IMR-90 (cell line): ENCODE results near the genes SYCN, LRFN1 and TTC9B.

DNA sequence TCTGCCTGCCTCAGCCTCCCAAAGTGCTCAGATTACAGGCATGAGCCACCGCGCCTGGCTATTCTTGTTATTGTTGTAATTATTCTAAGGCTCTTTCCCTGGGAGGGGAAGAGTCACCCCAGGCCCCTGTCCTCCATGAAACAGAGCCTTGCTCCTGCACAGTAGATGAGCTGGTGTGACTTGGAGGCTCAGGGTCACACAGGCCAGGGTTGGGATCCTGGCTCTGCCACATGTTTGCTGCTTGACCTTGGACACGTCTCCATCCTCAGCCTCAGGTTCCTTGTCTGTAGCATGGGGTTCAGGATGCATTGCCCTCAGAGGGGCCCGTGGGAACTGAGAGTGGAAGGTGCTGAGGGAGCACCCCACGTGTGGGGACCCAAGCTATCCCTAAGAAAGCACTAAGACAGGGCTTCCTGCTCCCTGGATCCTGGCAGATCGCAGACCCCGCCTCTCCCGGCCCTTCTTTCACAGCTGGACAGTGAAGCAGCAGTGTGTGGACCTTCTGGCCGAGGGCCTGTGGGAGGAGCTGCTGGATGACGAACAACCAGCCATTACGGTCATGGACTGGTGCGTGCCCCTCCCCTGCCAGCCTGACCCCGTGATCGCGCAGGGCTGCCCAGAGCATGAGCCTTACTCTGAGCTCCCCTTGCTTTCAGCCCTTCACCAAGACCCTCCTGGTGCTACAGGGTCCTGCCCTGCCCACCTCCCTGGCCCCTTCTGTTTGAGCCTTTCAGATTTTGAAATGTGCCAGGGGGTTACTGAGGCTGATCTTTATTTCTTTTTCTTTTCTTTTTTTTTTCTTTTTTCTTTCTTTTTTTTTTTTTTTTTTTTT is 2.2 kb downstream of the NCCRP1 start:
- RRBS, result no CpG with 5 or more reads among the region's 15 CpGs
CAGE:
- cytosol, long polyA plus RNA, result no peak
- long polyA plus RNA, result no peak
- nucleus, long polyA plus RNA, result no peak

DNA sequence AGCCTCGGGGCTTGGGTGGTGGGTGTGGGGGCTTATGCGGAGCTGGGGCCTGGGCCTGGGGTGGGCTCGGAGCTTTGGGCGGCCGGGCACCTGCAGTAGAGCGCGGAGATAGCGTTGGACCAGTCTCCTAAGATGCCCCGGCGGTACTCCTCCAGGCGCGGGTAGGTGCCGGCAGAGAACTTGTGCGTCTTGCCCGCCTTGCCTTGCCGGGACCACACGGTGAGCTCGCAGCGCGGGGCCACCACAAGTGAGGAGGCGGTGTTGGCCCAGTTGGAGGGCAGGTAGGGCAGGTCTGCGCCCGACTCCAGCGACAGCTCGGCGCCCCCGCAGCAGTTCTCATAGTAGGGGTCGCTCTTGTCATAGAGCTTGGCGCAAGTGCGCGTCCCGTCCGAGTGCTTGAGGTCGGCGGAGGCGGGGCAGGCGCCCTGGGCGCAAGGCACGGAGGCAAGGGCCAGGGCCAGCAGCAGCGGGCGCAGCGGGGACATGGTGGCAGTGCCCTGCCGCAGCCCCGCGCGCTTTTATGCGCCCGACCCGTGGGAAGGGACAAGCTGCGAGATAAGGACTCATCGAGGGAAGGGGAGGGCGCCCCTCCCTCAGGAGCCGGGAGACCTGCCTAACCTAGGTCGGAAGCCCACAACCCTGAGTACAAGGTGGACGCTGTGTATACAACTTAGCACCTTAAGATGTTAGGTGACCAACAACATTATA is at the start of gene SYCN:
Gene SYCN (minus strand): TSS at position 494 of the 708 bp plus-strand sequence.
- RRBS, result 16% methylated on average over 8 of the region's 55 CpGs
CAGE:
- cytosol, long polyA plus RNA, result no peak
- long polyA plus RNA, result no peak
- nucleus, long polyA plus RNA, result no peak

- RRBS, result 3% methylated on average over 47 of the region's 102 CpGs
CAGE:
- cytosol, long polyA plus RNA, result no peak
- long polyA plus RNA, result no peak
- nucleus, long polyA plus RNA, result no peak
Measured at GRCh38 chr19:39320516-39321388, at the start of gene LRFN1. TSS of gene LRFN1 (minus strand) at chr19:39320863.

DNA sequence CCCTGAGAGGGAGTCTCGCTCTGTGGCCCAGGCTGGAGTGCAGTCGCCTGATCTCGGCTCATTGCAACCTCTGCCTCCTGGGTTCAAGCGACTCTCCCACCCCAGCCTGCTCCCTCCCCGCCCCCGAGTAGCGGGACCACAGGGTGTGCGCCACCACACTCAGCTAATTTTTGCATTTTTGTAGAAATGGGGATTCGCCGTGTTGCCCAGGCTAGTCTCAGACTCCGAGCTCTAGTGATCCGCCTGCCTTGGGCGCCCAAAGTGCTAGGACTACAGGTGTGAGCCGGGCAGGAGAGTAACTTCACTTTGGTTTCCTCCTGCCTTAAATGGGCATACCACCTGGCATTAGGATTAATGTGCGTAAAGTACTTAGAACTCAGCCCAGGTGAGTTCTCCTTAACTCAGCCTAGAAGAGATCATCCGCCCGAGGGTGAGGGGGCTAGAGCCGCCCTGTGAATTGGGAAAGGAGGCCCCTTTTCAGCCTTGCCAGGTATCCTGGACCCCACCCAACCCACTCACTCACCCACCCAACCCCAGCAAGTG is 1.4 kb upstream of the ZFP36 start:
- RRBS, result no CpG with 5 or more reads among the region's 18 CpGs
CAGE:
- cytosol, long polyA plus RNA, result no peak
- long polyA plus RNA, result no peak
- nucleus, long polyA plus RNA, result no peak

- RRBS, result 25% methylated on average over 13 of the region's 46 CpGs
CAGE:
- cytosol, long polyA plus RNA, result no peak
- long polyA plus RNA, result no peak
- nucleus, long polyA plus RNA, result no peak
Measured at GRCh38 chr19:39407486-39408288, 1.0 kb downstream of the ZFP36 start.

DNA sequence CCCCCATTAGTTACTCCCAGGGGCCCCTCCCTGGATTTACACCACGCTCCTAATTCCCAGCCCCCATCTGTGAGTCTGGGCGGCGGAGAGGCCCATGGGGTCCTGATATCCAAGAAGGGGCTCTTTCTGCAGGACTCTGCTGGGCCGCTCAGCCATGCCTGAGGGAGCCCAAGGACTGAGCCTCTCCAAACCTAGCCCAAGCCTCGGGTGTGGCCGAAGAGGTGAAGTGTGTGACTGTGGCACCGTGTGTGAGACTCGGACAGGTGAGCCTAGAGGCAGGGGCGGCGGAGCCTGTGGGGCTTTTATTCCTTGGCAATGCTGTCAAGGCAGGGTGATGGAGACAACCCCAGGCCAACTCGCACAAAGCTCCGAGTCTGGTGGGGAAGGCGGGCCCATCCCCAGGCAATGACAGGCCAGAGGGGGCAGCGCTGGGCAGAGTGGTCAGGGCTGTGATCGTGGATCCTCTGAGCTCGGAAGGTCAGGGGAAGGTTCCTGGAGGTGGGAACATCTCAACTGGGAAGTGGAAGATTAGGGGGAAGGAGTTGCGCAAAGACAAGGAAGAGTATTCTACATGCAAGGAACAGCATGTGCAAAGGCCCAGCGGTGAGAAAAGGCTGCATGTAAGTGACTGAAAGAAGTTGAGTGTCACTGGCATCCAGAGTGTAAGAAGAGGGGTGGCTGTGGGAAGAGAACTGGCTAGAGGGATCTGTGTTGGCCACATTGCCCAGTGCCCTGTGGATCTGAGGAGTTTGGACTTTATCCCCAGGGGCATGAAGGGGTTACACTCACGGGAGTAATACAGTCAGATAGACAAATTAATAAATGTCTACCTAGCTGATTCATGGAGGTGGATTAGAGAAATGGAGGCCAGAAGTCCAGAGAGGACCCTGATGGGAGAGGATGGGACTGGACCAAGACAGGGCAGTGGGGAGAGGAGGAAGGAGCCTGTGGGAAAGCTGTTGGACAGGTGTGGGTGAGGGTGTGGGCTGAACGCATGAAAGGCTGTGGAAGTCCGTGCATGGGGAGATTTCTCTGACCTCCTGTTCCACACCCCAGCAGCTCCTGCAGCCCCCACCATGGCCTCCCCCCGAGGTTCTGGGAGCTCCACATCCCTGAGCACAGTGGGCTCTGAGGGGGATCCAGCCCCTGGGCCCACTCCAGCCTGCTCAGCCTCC is 1.9 kb downstream of the PLEKHG2 start:
- RRBS, result no CpG with 5 or more reads among the region's 22 CpGs
CAGE:
- cytosol, long polyA plus RNA, result no peak
- long polyA plus RNA, result no peak
- nucleus, long polyA plus RNA, result start-site peak on the minus strand centred at position 333 of the sequence, 280 bp wide, 9 and 9 reads in 2 replicates

GRCh38 chr19:39453065-39453590 is 7.7 kb downstream of the SUPT5H start:
- RRBS, result no CpG with 5 or more reads among the region's 13 CpGs
CAGE:
- cytosol, long polyA plus RNA, result no peak
- long polyA plus RNA, result no peak
- nucleus, long polyA plus RNA, result no peak

- RRBS, result no CpG with 5 or more reads among the region's 4 CpGs
CAGE:
- cytosol, long polyA plus RNA, result no peak
- long polyA plus RNA, result no peak
- nucleus, long polyA plus RNA, result no peak
Measured at GRCh38 chr19:39467534-39467977, 13.1 kb upstream of the TIMM50 start.

DNA sequence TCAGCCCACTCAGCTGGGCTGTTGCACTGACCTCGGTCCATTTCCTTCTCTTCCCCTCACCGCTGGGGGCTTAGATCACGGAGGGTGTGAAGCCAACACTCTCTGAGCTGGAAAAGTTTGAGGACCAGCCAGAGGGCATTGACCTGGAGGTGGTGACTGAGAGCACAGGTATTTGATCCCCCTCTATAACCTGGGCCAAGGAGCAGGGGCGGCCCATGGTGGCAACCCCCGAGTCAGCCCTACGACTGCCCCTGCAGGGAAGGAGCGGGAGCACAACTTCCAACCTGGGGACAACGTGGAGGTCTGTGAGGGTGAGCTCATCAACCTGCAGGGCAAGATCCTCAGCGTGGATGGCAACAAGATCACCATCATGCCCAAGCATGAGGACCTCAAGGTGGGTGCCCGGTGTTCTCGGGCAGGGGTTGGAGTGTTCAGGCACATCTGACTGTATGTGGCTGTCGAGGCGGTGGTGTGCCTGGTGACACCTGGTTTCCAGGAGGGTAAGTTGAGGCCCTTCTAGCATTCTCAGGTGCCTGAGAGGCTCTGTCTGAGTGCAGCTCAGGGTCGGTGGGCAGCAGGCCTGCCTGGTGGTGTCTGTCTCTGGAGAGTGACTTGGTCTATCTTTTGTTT is 11.5 kb upstream of the TIMM50 start:
- RRBS, result no CpG with 5 or more reads among the region's 14 CpGs
CAGE:
- cytosol, long polyA plus RNA, result no peak
- long polyA plus RNA, result no peak
- nucleus, long polyA plus RNA, result no peak

GRCh38 chr19:39502630-39503185 is 4.0 kb downstream of the DLL3 start:
- RRBS, result 11% methylated on average over 17 of the region's 62 CpGs
CAGE:
- cytosol, long polyA plus RNA, result no peak
- long polyA plus RNA, result no peak
- nucleus, long polyA plus RNA, result no peak

GRCh38 chr19:39872078-39872814 is 26.1 kb upstream of the FBL start:
- RRBS, result 66% methylated on average over 6 of the region's 41 CpGs
CAGE:
- cytosol, long polyA plus RNA, result no peak
- long polyA plus RNA, result no peak
- nucleus, long polyA plus RNA, result no peak

DNA sequence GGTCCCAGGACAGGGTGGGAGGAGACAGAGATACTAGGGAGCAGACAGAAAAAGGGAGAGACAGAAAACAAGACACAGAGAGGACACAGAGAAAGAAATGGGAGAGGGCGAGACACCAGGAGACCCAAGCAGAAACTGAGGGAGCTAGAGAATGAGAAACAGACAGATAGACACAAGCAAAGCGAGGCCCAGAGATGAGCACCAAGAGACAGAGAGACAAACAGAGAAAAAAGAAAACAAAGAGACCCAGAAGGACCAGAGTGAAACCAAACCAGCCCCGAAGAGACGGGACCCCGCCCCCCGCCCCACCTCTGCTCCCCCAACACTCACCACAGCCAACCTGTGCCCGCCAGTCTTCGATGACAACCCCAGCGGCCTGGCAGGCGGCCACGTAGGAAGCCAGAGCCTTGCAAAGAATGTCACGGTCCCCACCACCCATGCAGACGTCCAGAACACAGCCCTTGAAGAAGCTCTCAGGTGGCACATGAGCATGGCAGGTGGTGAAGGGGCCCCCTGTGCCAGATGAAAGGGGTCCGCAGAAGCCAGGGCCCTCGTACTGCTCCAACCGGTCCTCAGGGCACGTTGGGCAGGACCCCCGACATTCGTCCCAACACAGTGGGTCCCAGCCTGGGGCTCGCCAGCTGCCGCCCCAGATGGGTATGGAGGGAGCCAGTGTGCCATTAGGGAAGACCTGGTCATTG is 31.3 kb upstream of the FBL start:
- RRBS, result no CpG with 5 or more reads among the region's 21 CpGs
CAGE:
- cytosol, long polyA plus RNA, result no peak
- long polyA plus RNA, result no peak
- nucleus, long polyA plus RNA, result no peak

DNA sequence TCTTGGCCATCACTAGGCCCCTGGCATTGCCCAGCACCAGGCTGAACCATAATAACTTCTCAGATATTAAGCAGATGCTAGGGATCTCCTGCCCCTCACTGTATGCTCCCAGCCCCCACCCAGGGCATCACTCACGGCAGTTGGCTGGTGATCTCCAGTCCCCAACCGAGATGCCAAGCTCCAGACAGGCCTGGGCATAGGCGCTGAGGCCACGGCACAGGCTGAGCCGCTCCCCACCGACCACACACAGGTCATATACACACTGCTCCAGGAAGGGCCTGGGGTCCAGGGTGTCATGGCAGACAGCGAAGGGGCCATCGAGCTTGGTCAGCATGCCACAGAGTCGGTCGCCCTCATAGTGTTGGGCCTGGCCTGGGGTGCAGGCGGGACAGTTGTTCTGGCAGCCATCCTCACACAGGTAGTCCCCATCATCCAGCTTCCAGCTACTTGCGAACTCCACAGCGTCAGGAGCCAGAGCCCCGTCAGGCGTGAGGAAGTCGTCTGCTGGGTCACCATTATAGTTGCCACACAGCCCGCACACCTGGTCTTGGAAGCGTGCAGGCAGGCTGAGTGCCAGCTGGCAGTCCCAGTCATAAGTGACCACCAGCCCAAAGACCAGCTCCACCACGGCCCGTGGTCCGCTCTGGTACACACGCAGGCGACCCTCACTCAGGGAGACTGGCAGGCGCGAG is 52.9 kb upstream of the PSMC4 start:
- RRBS, result no CpG with 5 or more reads among the region's 25 CpGs
CAGE:
- cytosol, long polyA plus RNA, result no peak
- long polyA plus RNA, result no peak
- nucleus, long polyA plus RNA, result no peak

DNA sequence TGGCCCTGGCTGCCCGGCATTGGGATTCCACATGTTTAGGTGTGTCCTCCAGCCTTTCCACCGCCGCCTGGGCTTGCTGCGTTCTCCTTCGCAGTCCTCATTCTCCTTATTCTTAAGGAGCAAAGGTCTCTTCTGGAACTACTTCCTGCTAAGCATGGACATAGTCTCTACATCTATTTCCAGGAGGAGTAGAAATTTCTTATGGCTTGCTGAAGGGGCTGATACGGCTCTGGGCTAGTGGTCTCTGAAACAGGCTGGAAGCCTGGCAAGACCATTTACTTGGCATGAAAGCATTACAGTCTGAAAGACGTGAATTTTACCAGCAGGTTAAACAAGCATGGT is 27.3 kb upstream of the PSMC4 start:
- RRBS, result no CpG with 5 or more reads among the region's 7 CpGs
CAGE:
- cytosol, long polyA plus RNA, result start-site peak on the minus strand centred at position 91 of the sequence, 15 bp wide, 83 and 190 reads in 2 replicates
- long polyA plus RNA, result start-site peak on the minus strand centred at position 88 of the sequence, 9 bp wide, 23 and 37 reads in 2 replicates
- nucleus, long polyA plus RNA, result start-site peak on the minus strand centred at position 91 of the sequence, 15 bp wide, 20 and 51 reads in 2 replicates

DNA sequence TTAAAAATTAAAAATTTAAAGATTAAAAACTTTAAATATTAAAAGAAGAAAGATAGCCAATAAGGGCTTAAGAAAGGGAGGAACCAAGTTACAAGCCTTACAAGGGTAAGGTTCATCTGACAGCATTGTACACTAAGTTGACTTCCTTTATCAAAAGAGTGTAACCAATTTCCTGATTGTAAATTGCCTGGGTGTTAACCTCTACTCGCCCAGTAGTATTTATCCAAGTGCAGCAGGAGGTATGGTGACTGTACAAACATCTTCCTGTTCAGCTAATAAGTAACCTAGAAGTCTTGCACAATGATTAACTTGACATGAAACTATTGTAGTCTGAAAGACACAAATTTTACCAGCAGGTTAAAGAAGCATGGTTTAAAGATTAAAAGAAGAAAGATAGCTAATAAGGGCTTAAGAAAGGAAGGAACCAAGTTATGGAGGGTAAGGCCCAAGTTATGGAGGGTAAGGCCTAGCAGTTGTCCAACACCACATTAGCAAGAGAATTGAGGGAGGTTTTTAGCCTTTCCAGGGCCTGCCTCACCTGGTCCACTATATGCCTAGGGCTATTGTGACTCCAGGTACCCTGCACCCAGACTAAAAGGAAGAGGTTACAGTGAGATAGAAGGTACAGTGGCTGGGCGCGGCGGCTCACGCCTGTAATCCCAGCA is 26.8 kb upstream of the PSMC4 start:
- RRBS, result no CpG with 5 or more reads among the region's 5 CpGs
CAGE:
- cytosol, long polyA plus RNA, result no peak
- long polyA plus RNA, result no peak
- nucleus, long polyA plus RNA, result no peak

DNA sequence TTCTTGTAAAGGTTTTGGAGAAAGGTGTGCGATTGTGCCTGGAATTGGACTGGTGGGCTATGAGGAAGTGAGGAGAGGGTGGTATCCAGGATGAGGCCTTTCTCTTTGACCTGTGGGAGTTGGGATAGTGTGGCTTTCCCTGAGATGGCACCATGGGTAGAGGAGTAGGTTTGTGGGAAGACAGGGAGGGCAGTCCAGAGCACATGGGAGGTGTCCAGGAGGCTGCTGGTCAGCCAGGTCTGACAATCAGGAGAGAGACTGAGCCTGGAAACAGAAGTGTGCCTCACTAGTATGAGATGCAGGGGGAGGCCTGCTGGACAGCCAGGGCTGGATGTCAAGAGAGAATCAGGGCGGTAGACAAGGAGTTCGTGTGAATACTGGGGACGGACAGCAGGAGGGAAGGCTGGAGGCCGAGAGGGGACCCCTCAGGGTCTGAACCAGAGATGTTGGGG is 2.8 kb downstream of the PSMC4 start:
- RRBS, result no CpG with 5 or more reads among the region's 5 CpGs
CAGE:
- cytosol, long polyA plus RNA, result no peak
- long polyA plus RNA, result no peak
- nucleus, long polyA plus RNA, result no peak

DNA sequence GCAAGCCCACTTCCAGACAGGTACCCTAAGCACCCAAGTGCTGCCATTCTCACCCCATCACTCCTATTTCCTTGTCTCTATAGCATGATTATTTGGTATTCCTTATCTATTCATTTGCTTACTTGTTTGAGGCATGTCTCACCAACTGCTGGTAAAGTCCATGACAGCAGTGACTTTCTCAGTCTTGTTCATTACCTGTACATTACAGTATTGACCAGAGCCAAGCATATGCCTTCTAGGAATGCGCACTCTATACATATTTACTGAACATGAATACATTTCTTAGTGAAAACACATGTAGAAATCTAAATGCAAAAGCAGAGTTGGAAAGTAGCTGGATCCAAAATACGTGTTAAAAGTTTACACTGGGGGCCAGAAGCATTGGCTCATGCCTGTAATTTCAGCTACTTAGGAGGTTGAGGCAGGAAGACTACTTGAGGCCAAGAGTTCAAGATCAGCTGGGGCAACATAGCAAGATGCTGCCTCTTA is 9.4 kb downstream of the ZNF780B start:
- RRBS, result no CpG with 5 or more reads among the region's 2 CpGs
CAGE:
- cytosol, long polyA plus RNA, result no peak
- long polyA plus RNA, result no peak
- nucleus, long polyA plus RNA, result no peak

DNA sequence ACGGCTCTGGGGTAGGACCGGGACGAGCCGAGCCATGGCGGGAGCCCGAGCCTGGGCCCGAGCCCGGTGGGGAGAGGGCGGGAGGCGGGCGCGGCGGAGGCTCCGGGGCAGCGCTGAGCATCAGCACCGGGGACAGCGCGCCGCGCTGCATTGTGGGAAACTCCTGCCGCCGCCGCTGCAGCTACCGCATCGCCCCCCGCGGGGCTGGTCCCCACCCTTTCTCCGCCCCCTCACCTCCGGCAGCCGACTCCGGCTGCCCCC is at the start of gene TTC9B:
Gene TTC9B (minus strand): TSS at position 154 of the 261 bp plus-strand sequence.
- RRBS, result 3% methylated on average over 16 of the region's 31 CpGs
CAGE:
- cytosol, long polyA plus RNA, result no peak
- long polyA plus RNA, result no peak
- nucleus, long polyA plus RNA, result no peak

- RRBS, result no CpG with 5 or more reads among the region's 22 CpGs
CAGE:
- cytosol, long polyA plus RNA, result no peak
- long polyA plus RNA, result no peak
- nucleus, long polyA plus RNA, result no peak
Measured at GRCh38 chr19:40224680-40225257, 1.7 kb downstream of the CCNP start.

GRCh38 chr19:40241621-40242320 is 15.3 kb upstream of the CCNP start:
- RRBS, result no CpG with 5 or more reads among the region's 24 CpGs
CAGE:
- cytosol, long polyA plus RNA, result no peak
- long polyA plus RNA, result no peak
- nucleus, long polyA plus RNA, result no peak